Brain (tissue), 1 donor: ENCODE measurements around the gene CAPNS1.

DNA sequence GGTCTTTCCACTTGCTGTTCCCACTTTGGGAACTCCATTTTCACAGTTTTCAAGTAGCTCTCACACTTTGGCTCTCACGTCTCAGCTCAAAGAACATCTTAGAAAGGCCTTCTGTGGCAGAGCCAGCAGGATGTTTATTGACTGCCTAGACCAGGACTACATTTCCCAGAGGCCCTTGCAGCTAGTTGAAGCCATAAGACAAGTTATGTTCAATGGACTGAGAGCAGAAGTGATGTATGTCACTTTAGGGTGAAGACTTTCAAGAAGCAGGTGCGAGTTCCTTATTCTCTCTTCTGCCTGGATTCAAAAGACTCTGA is 4.3 kb upstream of the HAUS5 start:
- RRBS, result no CpG with 5 or more reads among the region's 2 CpGs

GRCh38 chr19:35643117-35644037 is 1.8 kb downstream of the ETV2 start:
- RRBS, result 4% methylated on average over 24 of the region's 67 CpGs

GRCh38 chr19:35720514-35720919 is 2.7 kb downstream of the KMT2B start:
- RRBS, result no CpG with 5 or more reads among the region's 14 CpGs

- RRBS, result 88% methylated on average over 3 of the region's 27 CpGs
Measured at GRCh38 chr19:35733485-35734634, 8.4 kb downstream of the IGFLR1 start.

GRCh38 chr19:35744161-35745181 is 747 bp downstream of the U2AF1L4 start:
- RRBS, result 1% methylated on average over 10 of the region's 39 CpGs

DNA sequence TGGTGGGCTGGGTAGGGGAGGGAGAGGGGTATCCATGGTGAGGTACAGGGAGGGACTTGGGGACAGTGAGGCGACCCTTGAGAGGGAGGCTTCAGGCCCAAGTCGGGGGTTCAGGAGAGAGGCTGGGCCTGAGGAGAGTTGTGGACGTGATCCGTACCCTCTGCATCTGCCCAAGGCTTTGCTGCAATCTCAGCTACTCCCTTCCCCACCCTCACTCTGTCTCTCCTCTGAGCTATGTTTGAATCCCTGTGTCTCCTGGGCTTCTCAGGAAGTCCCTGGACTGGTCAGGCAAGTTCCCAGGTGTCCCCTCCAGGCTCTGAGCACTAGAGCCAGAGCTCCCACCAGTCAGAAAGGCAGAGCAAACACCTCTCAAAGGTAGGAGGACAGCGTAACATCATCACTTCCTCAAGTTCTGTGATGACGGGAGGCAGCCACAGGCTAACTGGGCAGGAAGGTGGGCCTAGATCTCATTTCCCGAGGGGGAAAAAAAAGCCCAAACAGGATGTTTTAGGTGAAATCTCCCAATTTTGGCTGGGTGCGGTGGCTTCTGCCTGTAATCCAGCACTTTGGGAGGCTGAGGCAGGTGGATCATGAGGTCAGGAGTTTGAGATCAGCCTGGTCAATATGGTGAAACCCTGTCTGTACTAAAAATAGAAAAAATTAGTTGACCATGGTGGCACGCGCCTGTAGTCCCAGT is 1.9 kb downstream of the LIN37 start:
- RRBS, result no CpG with 5 or more reads among the region's 10 CpGs

- RRBS, result 37% methylated on average over 5 of the region's 20 CpGs
Measured at GRCh38 chr19:35756162-35756615, 640 bp downstream of the HSPB6 start.

DNA sequence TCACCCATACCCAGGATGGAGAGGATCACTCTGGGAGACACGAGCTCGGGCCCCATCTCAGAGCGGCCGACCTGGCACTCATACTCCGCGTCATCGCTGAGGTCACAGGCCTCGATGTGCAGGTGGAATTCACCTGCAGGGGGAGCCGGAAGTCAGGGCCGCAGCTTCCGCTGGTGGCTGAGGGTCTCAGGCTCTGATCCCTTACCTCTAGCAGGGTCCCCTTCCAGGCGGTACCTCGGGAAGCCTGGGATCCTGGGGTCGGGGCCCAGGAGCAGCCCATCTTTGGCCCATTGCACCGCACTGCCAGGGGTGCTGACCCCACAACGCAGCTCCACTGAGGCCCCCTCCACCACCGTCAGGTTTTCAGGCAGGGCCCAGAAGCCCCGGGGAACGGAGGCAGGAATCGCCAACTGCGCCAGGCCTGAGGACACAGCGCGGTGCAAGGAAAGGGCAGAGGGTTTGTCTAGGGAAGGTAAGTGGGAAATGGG is 1.0 kb downstream of the NPHS1 start:
- RRBS, result no CpG with 5 or more reads among the region's 23 CpGs

- RRBS, result no CpG with 5 or more reads among the region's 5 CpGs
Measured at GRCh38 chr19:35904595-35904995, 2.3 kb downstream of the HCST start.

DNA sequence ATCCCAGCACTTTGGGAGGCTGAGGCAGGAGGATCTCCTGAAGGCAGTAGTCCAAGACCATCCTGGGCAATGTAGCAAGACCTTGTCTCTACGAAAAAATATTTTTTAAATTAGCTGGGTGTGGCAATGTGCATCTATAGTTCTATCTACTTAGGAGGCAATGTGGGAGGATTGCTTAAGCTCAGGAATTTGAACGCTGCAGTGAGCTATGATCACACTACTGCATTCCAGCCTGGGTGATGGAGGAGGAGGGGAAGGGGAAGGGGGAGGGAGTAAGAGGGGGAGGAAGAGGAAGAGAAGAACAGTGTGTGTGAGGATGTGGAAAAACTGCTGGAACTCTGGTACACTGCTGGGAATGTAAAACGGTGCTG is 9.1 kb upstream of the CLIP3 start:
- RRBS, result no CpG with 5 or more reads among the region's 3 CpGs

GRCh38 chr19:36058686-36059466 is 4.2 kb downstream of the WDR62 start:
- RRBS, result no CpG with 5 or more reads among the region's 11 CpGs

- RRBS, result 3% methylated on average over 28 of the region's 83 CpGs
Measured at GRCh38 chr19:36139178-36140317, at the start of gene CAPNS1. Gene CAPNS1 (plus strand): TSS chr19:36140066.

GRCh38 chr19:36140318-36140559 is 373 bp downstream of the CAPNS1 start:
- RRBS, result no CpG with 5 or more reads among the region's 8 CpGs

- RRBS, result 8% methylated on average over 4 of the region's 18 CpGs
Measured at GRCh38 chr19:36417312-36417979, 998 bp downstream of the ZFP82 start.

GRCh38 chr19:36449031-36449785 is 30.8 kb upstream of the ZFP82 start:
- RRBS, result no CpG with 5 or more reads among the region's 5 CpGs

DNA sequence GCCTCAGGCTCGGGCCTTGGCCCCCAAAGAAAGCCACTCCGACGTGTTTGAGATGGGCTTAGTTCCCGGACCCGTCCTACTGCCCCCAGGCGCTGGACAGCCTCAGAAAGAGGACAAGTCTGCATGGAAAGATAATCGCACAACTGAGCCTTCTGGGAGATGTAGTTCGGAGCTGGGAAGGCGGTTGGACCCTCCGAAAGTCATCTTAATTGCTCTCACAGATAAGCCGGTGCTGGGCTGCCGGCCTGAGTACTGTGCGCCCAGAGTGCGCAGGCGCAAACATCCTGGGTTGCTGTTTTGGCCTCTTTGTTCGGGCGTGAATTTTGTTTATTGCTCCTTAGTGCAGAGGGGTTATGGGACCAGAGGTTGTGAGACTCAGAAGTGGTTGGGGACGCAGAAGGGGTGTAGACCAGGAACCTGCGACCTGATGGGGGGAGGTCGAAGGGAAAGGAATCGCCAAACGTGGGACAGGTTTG is 435 bp upstream of the ZNF566 start:
- RRBS, result no CpG with 5 or more reads among the region's 22 CpGs

DNA sequence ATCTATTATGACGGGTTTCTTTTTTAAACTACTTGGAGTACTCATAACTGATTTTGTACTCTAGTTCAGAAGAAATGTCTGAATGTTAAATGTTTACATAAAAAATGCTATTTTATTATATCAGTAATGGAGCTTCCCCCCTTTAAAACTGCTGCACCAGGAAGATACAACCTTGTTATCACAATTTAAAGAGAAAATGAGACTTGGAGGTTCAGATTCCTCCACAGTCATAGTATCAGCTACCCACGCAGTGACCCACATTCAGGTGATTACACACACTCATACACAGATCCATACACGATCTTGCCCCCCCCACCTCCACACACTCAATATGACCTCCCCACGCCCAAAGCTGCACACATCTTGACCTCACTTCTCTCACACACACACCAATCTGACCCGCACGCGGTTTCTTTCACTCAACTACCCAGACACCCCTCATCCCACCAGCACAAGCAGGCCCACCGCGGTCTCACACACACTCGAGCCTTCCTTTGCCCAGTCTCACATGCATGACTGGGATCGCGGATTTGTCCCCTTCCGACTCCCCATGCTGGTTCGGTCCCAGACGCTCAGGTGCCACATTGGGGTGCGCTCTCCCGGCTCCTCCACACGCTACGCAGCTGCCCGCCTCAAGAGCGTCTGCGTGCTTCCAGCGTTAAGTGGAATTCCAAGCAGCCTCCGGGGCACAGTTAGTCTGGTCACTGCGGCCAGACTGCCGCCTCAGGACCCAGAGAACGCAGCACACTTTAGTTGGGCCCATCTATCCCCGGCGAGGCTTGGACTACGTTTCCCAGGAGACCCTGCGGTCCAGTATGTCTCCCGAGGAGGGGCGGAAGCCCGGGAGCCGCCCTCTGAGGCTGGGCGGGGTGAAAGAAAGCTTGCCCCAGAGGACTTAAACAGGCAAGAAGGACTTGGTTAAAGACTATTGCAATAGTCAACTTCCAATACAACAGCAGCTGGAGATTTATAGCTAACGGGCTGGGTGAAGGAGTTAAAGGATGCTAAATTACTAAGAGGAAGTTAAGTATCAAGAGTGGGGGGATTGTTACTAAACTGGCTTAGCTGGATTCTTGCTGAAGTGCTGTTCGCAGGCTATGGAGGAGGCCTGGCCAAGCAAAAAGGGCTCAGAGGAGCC is 813 bp upstream of the ZNF345 start:
- RRBS, result 2% methylated on average over 14 of the region's 38 CpGs

DNA sequence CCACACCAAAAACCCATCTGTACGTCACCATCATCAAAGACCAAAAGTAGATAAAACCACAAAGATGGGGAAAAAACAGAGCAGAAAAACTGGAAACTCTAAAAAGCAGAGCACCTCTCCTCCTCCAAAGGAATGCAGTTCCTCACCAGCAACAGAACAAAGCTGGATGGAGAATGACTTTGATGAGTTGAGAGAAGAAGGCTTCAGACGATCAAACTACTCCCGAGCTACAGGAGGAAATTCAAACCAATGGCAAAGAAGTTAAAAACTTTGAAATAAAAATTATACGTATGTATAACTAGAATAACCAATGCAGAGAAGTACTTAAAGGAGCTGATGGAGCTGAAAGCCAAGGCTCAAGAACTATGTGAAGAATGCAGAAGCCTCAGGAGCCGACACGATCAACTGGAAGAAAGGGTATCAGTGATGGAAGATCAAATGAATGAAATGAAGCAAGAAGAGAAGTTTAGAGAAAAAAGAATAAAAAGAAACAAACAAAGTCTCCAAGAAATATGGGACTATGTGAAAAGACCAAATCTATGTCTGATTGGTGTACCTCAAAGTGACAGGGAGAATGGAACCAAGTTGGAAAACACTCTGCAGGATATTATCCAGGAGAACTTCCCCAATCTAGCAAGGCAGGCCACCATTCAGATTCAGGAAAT is 39.3 kb downstream of the ZNF420 start:
- RRBS, result no CpG with 5 or more reads among the region's 6 CpGs

GRCh38 chr19:37313175-37313616 is 21.3 kb upstream of the ZNF875 start:
- RRBS, result no CpG with 5 or more reads among the region's 5 CpGs

DNA sequence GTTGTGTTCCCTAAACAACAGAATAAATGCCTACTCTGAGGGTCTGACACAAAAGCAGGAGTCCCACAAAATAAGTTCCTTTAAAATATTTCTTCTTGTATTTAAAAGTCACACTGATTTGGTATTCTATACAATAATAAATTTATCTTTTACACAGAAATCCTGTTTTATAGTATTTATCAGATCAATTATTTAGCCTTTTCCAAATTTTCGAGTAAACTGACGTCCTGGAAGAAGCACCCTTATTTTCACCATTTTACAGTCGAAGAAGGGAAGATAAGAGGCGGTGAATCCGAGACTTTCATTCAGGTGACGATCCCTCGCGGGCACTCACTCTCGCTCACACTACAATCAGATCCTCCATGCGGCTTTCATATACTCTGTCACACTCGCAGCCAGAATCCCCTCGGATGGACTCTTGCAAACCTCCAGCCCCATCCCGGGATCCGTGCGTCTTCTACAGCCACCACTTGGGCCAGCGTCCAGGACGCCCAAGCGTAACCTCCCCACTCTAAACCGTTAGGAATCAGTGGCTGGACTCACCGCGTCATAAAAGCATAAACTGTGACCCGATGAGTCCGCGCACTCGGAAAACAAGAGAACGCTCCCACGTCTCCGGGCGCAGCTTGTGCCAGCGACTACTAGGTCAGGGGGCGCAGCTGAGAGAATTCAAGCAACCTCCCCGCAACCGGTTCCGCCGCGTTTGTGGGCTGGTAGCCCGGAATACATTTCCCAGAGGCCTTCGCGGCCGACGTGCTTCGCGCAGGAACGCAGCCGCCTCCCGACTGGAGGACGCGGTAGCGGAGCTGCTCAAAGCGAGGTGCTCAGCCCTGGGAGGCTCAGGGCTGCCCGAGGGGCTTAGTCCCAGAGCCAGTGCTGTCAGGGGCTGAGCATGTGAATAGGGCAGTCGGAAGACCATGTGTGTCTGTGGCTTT is 27.7 kb downstream of the ZNF607 start:
- RRBS, result 3% methylated on average over 5 of the region's 52 CpGs